Islet of Langerhans (tissue), 1 donor: ENCODE data around the gene POFUT2.

DNA sequence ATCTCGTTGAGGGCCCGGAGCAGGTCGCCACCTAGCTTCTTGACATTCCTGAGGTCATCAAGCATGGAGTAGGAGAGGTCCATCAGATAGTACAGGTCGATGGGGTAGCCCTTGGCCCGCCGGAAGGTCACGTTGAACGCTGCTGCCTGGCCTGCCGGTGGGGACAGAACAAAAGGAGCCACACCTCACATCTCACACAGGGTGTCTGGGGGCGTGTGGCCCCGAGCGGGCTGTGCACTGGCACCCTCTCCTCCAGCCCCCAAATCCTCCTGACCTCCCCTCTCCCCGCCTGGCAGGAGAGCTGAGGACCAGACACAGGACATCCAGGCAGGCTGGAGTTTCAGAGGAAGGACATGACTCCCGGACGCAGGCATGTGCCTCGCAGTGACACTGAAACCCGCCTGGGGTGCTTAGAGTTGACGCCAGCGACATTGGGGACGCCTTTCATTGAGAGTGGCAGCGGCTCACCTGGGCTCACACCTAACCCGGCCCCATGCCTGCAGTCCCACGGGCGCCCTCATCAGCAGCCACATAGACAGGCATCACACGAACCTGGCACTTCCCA is 17.2 kb downstream of the ITGB2 start:
- RRBS: 71% methylated on average over 6 of the region's 25 CpGs

- RRBS: no CpG with 5 or more reads among the region's 10 CpGs
Measured at GRCh38 chr21:44923349-44924090, 2.8 kb upstream of the ITGB2 start.

- RRBS: 4% methylated on average over 15 of the region's 37 CpGs
Measured at GRCh38 chr21:44932691-44933114, 7.1 kb upstream of the SLX9 start.

DNA sequence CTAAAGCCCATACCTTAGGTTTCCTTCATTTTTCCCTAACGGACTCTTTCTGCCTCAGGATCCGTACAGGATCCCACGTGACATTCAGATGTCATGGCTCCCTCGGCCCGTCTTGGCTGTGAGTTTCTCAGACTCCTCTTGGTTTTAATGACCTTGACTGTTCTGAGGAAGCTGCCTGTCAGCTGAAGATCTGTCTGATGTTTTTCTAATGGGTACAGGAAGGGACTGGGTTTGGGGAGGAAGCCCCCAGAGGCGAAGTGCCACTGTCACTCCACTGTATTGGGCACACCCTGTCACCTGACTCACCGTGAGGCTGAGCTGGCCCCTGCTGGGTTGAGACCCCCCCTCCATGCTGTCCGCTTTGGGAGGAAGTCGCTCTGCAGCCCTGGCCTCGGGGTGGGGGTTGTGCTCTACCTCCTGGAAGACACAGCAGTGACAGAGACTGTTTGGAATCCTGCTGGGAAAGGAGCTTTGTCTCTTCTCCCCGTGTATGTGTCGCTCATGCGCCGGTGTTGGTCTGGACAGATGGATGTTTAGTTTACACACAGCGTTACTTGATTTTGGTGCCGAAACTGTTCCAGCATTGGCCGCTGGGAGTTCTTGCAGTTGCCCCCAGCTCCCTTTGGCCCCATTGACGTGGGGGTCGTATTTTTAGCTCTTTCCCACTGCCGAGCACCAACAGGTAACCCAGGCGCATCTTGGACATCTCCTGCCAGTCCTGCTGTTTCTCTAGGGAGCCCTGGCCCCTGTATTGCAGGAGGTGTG is 30.1 kb downstream of the SLX9 start:
- RRBS: no CpG with 5 or more reads among the region's 21 CpGs

DNA sequence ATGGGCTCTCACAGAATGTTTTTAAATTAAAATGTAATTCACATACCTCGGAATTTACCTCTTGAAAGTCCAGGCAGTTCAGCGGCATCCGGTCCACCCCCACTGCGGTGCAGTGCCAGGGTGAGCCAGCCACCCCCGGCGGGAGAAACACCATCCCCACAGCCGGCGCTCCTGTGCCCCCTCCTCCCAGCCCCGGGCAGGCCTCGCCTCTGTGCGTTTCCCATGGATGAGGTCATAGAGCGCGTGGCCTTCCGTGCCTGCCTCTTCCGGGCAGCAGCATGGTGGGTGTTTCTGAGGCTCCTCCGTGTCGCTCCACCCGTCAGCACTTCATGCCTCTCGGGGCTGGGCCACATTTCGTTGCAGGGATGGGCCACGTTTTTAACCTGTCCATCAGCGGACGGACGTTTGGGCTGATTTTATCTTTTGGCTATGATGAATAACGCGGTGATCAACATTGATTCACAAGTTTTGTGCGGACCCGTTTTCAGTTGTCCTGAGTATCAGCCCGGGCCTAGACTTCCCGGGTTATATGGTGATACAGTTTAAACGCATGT is 64.6 kb downstream of the SLX9 start:
- RRBS: 83% methylated on average over 10 of the region's 31 CpGs

- RRBS: no CpG with 5 or more reads among the region's 8 CpGs
Measured at GRCh38 chr21:45080797-45081490, 6.6 kb downstream of the ADARB1 start.

GRCh38 chr21:45101083-45101545 is 26.7 kb downstream of the ADARB1 start:
- RRBS: 90% methylated on average over 16 of the region's 41 CpGs

- RRBS: 93% methylated on average over 2 of the region's 21 CpGs
Measured at GRCh38 chr21:45266512-45267036, 21.1 kb downstream of the POFUT2 start.

DNA sequence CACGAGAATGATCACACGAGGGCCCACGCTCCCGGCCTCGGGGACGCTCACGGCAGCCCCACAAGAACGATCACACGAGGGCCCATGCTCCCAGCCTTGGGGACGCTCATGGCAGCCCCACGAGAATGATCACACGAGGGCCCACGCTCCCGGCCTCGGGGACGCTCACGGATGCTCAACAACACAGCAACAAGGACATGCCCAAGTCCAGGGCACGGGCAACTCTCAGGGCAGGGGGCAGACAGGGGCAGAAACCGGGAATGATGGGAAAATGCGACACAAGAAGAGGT is 20.7 kb downstream of the POFUT2 start:
- RRBS: 100% methylated on average over 4 of the region's 20 CpGs

DNA sequence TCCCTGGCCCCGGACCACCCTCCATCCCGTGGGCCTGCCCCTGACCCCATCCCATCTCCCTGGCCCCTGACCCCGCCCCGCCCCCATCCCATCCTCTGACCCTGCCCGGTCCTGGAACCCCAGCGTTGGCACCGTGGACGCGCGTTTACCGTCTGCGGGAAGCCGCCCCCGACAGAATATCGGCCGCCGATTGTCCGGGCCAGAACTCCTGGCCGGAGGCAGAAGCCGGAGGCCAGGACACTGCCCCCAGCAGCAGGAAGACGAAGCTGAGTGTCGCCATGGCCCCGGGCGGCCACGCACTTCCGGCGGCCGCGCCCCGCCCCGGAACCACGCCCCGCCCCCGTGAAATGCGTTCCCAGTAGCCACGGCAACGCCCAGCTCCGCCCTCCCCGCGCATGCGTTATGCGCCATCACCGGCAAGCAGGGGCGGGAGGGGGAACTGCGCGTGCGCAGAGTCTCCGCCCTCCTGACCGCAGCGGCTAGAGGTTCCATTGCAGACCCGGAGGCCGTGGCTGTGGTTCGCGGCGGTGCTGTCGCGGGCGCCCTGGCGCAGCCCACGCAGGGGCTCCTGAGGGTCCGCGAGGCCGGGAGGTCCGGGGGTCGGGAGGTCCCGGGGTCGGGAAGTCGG is at the start of gene POFUT2:
Gene POFUT2 (minus strand): TSS at position 304 of the 628 bp plus-strand sequence.
- RRBS: 3% methylated on average over 49 of the region's 68 CpGs

DNA sequence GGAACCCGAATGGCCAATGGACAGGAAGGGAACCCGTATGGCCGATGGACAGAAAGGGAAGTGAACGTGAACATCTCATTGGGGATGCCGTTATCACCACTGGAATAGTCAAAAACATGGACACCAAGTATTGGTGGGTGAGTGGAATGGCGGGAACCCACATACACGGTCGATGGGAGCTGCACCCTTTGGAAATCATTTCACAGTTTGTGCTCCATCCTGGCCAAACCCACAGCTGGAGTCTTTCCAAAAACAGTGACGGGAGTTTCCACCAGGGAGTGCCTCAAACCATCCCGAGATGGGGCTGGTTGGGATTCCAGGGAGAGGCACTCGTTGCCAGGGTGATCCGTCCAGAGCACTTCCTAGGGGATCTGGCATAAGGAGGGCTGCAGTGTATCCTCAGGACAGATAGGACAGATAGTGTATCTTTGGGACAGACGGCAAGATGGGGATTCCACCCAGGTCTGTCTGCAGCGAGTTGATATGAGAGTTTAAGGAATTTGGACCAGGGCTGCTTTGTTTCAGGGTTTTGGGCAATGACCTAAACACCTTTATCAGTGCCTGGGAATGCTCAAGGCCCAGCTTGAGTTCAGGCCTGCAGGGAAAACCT is 3.2 kb upstream of the POFUT2 start:
- RRBS: no CpG with 5 or more reads among the region's 14 CpGs

GRCh38 chr21:45322096-45323380 is 34.8 kb upstream of the POFUT2 start:
- RRBS: no CpG with 5 or more reads among the region's 47 CpGs

GRCh38 chr21:45328524-45329256 is 41.0 kb upstream of the POFUT2 start:
- RRBS: 66% methylated on average over 7 of the region's 27 CpGs

DNA sequence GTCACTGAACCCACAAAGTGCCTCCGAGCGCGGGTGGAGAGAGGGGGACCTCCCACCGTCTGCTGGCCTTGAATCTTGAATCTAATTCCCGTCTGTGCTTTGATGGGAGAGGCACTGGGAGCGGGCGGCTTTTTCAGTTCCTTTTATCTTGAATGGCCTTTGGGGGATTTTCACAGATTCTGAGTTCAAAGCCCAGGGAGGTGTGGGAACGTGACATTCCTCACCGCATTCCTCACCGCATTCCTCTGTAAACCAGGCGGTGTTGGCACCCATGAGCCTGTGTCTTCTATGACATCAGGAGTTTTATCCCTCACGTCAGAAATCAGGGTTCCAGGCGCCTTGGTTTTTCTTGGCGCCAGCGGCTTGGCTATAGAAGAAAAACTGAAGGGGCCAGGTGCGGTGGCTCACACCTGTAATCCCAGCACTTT is 39.2 kb upstream of the COL18A1 start:
- RRBS: no CpG with 5 or more reads among the region's 16 CpGs

DNA sequence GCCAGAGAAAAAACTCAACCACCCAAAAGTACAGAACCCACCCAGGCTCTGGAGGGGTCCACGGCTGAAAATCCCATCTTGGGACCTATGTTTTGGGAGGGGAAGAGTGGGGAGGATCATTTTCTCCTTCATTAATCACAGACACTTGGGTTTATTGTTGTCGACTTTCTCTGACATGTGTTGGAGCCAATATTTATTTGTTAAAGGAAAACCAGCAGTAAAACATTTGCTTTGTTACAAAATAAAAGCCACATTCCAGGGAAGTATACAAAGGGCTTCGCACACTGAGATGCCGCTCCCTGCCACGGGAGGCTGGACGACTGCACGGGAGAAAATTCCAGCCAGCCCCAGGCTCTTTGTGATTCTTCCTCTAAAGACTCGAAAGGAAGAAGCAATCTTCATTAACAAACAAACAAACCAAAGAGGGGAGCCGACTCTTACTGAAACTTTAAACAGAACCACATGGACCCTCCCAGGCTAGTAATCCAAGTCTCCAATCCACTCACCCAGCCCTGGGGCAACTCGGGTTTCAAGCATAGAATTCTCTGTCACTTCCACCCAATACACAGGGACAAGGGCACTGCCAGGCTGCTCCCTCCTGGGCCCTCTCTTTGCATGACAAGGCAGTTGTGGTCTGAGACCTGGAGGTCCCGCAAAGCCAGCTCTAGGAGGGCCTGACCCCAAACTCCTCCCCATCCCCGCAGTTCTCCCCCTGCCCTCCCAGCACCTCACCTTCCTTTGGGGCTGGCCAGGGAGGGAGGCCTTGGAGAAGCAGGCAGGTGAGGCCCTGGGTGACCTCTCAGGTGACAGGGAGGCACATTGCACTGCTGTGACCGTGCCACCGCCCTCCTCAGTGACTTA is 26.7 kb upstream of the COL18A1 start:
- RRBS: no CpG with 5 or more reads among the region's 14 CpGs

DNA sequence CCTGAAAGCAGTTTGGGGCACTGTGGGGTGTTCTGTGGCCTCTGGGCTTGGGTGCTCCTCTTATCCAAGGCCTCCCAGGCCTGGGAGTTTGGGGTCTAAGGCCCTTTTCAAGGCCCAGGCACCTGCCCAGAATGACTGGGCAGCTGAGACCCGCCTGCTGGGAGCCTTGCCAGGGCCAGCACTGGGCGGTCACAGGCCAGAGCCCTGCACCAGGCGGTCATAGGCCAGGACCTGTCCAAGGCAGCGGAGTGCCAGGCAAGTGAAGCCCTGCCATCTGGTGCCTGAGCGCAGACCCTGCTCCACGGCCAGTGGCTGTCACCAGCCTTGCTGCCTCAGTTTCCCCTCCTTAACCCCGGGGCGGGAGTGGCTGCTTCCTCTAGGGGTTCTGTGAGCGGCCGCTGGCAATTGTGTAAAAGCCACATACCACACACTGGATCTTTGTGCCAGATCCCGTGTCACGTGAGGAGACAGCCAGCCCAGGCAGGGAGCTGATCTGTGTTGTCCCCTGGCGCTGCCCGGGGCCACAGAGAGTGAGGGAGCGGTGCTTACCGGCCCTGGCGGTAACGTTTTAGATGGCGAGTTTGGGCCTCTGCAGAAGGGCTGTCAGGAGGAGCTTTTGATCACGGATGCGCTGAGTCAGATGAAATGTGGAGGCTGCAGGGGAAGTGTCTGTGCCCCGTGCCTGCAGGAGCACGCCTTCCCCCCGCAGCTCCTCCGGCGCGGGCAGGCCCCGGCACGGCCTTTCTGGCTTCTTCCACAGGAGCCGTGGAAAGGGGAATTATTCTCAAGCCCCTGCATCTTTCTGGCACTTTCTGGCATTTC is 4.6 kb downstream of the COL18A1 start:
- RRBS: no CpG with 5 or more reads among the region's 30 CpGs

DNA sequence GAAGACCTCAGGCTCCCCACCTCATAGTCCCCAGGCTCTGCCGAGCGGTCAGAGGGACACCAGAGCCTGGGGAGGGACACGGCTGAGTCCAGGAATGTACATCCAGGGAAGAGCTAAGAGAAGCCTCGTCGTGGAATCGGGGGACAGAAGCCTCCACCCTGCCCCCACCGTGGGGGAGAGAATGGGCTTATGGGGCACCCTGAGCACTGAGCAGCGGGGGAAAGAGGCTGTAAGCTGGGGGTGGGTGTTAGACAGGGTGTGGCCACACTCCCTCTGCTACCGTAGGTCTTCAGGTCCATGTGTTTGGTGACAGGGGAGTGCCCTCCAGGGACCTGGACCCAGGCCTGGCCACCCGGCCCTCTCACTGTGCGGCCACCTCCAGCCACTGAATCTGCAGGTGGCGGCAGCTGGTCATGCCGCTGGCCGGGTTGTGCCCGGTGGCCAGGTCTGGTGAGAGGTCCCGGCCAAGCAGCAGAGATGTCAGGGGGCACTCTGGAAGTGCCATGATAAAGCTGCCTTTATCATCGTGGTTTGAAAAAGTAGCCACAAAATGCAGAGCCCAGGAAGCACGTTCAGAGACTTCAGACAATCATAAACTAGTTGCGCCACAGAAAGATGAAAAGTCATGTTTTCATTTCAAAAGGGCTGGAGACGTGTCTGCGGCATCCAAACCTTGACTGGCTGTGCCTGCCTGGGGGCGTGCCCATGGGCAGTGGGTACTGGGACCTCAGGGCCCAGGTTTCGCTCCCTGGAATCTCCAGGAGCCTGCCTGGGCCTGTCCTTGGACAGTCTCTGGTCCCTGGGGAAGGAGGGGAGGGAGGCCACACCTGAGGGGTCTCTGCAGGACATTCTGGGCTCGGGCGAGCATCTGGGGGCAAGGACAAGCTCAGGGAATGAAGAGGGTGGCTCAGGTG is 44.7 kb downstream of the COL18A1 start:
- RRBS: 87% methylated on average over 5 of the region's 25 CpGs

- RRBS: no CpG with 5 or more reads among the region's 10 CpGs
Measured at GRCh38 chr21:45457678-45458139, 52.7 kb downstream of the COL18A1 start.

DNA sequence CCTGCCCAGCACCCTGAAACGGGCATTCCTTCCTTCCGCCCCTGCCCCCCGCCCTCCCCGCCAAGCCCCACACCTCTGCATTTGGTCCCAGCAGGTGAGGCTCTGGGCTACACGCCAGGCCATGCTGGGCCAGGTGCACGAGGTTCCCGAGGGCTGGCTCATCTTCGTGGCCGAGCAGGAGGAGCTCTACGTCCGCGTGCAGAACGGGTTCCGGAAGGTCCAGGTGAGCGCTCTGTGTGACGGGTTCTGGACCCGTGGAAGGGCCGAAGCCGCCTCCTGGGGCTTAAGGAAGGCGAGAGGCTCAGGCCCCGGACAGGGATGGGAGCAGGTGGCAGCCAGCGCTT is 36.5 kb downstream of the SLC19A1 start:
- RRBS: 80% methylated on average over 5 of the region's 22 CpGs

- RRBS: no CpG with 5 or more reads among the region's 28 CpGs
Measured at GRCh38 chr21:45550061-45551340, 8.3 kb upstream of the SLC19A1 start.